Mammary microvascular endothelial cell (primary cell): ENCODE measurements around a stretch of chr9.

DNA sequence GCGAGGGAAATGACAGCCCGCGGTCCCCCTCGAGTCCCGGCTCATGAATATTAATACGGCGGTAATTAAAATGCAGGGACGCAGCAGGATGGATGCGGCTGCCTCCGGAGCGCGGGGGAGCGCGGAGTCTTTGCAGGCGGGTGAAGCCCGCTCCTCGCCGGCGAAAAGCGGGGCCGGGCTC lies 132.7 kb downstream of the C9orf50 start:
- RAMPAGE, long total RNA = no peak

GRCh38 chr9:129490560-129490963 lies 130.3 kb downstream of the C9orf50 start:
- RAMPAGE, long total RNA = no peak

DNA sequence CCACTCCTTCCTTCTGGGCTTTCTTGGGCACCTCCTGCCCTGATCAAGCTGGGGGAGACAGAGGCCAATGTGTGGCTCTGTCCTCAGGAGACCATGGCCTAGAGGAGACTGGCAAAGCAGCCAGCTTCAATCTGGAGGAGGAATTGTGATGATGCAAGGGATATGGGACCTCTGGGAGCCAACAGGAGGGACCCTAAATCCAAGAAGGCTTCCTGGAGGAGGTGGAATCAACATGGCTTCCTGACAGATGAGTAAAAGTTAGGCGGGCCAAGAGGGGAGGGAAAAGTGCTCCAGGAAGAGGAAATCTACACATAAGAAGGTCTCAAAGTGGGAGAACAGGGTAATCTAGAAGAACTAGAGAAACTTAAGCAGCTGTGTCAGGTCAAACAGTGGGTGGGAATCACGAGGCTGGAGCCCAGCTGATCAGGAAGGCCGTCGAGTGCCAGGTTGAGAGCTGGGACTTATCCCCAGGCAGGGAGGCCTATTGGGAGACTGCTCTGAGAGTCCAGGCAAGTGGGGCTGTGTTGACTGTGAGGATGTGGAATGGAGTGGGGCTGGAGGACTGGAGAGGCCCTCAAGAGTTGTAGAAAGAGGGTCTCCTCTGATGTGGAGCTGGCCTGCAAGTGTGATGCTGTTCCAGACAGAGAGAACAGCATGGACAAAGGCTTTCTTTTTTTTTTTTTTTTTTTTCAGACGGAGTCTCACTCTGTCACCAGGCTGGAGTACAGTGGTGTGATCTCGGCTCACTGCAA lies 119.0 kb downstream of the C9orf50 start:
- RAMPAGE, long total RNA = no peak

- RAMPAGE, long total RNA = no peak
These were observed 45.7 kb downstream of the C9orf50 start for GRCh38 chr9:129575050-129575763.

GRCh38 chr9:129583984-129584557 lies 36.8 kb downstream of the C9orf50 start:
- RAMPAGE, long total RNA = no peak

DNA sequence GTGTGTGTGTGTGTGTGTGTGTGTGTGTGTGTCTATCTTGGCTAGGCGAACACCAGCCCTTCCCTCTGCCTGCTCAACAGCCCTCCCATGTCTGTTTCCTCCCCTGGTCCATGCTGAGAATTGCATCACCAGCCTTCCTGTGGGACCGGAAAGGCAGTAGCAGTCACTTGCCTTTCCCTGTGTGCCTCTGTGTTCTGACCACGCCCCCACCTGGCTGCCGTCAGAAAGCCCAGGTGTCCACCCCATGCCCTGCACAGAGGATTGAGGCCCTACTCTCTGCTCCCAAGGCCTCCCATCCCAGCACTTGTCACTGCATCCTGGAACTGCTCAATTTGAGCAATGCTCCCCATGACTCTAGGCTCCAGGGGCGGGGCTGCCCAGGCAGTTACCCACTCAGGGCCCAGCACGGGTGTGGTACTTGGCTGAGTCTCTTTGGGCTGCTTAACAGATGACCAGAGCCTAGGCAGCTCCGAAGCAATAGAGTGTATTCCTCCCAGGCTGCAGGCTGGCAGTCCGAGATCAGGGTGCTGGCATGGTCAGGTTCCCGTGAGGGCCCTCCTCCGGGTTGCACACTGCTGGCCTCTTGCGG lies 13.3 kb downstream of the C9orf50 start:
- RAMPAGE, long total RNA = no peak

DNA sequence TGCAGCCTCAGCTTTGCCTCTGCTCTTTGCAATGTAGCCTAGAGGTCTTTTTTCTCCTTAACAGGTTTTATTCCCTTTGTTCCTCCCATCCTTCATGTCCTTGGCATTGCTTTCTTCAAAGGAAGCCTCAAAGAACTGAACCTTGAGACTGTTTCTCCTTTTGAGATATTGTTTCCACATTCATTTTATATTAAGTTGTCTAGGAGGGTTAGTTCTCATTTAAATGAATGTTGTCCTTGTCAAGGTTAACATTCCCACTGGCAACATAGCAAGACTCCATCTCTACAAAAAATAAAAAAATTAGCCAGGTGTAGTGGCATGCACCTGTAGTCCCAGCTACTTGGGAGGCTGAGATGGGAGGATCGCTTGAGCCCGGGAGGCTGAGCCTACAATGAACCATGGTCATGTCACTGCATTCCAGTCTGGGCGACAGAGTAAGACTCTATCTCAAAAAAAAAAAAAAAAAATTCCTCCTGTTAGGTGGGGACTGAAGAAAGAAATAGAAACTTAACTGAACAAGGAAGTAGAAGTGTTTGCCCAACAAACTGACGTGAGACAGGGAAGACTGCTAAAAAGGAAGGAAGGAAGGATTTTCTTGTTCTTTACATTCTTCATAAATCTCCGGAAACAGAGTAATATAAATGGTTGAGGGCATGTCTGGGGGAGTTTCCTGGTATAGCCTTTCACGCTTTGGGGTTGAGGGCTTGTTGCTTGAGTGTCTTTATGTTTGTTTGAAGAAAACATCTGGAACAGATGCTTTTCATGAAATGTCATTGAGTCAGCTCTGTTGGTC lies 2.9 kb downstream of the TOR1B start:
- RAMPAGE, long total RNA = no peak

GRCh38 chr9:129884210-129885045 lies 49.2 kb downstream of the USP20 start:
- RAMPAGE, long total RNA = no peak

- RAMPAGE, long total RNA = no peak
These were observed 60.2 kb downstream of the USP20 start for GRCh38 chr9:129895255-129896020.

- RAMPAGE, long total RNA = no peak
These were observed 54.0 kb downstream of the FNBP1 start for GRCh38 chr9:129988852-129989489.

DNA sequence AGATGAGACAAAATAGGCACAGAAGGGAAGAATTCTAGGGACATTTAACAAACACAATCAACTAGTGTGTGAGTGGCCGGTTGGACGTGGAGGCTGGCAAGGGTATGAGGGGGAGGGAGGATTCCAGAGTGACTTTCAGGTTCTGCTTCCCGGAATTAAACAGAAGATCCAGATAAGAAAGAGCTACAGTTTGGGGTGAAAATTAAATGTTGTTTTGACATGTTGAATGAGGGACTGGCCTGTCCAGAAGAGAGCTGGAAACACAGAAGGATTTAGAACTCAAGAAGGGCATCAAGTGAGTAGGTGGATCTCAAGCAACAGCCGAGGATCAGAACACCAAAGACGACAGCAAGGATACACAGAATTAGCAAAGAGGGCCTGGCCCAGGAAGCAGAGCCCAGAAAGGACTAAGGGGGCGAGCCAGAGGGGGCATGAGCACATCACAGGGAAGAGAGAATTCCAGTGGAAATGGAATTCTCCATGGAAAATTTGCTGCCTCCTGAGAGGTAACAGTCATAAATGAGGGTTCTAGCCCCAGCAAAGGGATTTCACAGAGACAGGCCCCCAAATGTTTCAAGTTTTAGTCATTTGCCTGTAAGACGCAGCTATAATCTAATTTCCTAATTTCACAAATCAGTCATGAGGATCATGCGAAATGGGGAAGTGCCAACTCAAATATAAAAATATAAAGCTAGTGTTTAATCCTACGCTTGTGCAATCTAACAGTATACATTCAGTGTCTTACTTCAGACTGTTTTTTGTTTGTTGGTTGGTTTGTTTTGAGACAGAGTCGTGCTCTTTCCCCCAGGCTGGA lies 46.8 kb downstream of the FNBP1 start:
- RAMPAGE, long total RNA = no peak

DNA sequence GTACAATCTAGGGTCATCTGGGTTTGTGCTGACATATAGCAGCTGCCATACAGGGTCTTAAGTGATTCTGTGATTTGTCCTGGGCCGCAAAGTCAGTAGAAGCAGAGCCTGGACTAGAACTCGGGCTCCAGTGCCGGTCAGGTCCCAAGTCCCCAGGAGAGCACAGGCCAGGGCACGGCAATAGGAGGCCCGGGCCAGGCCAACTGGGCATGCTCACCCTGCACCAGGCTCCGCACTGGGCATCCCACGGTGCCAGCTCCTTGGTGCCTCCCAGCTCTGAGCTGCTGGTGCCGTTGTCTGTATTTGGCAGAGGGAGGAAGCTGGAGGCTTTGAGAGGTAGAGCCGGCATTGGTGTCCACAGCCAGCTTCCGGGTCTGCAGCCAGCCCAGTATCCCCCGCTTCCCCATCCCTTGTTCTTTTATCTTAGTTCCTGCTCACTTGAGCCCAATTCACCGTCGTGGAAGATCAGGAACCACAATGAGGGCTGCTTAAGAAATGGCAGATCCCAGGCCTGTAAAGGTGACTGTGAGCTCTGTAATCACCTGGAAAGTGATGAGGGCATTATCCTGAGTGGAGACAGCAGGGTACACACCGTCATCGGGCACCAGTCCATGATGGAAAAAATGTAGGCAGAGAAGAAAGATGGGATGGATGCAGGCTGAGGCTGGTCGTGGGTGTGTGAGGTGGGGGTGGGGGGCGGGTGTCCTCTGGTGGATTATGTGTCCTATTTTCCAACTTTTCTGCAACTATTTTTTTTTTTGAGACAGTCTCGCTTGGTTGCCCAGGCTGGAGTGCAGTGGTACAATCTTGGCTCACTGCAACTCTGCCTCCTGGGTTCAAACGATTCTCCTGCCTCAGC lies 35.6 kb downstream of the NCS1 start:
- RAMPAGE, long total RNA = no peak

- RAMPAGE, long total RNA = no peak
These were observed 22.7 kb upstream of the HMCN2 start for GRCh38 chr9:130242520-130243510.

DNA sequence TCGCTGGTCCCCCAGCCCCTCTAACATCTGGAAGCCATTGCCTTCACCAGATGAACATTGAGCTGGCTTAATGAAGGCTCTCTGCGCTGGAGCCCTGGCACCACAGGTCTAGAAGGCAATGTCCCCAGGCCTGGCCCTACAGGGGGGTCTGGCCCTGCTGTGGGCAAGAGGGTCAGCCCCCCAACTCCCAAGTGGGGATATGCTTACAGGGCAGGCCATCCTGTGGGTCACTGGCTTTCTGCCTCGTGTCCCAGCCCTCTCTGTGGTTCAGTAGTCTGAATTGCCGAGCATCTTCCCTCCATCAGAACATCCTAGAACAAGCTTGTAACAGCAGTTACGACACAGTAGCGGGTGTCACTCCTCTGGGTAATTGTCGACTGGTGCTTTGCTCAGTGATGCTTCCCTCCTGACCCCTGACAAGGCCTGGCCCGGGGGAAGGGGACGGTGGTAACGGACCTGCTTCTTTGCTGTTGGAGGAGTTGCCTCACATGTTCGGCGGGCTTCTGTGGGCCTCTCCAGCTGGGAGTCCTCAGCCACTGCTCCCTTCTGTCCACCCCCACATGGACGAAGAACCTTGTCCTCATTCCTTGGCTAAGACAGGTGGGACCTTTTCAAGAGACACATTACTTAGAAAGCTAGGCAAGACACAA lies 24.7 kb downstream of the HMCN2 start:
- RAMPAGE, long total RNA = no peak

GRCh38 chr9:130320648-130321545 lies 55.3 kb downstream of the HMCN2 start:
- RAMPAGE, long total RNA = no peak

DNA sequence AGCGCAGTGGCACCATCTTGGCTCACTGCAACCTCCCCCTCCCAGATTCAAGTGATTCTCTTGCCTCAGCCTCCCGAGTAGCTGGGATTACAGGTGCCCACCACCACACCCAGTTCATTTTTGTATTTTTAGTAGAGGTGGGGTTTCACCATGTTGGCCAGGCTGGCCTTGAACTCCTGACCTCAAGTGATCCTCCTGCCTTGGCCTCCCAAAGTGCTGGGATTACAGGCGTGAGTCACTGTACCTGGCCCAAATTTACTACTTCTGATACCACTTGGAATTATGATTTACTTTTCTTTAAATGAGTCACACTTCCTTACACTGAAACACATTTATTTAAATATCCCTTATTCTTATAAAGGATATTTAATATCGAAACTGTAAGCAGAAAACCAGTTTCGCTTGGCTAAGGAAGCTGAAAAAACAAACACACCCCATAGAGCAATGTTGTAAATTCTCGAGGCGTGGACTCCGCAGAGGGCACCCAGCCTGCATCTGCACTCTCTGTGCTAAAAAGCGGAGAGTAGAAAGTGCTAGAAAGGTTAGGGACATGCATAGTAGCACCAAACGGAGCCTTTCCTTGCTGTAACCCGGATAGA lies 86.4 kb downstream of the HMCN2 start:
- RAMPAGE, long total RNA = no peak

- RAMPAGE, long total RNA = no peak
These were observed 30.8 kb upstream of the ASS1 start for GRCh38 chr9:130414063-130414247.

DNA sequence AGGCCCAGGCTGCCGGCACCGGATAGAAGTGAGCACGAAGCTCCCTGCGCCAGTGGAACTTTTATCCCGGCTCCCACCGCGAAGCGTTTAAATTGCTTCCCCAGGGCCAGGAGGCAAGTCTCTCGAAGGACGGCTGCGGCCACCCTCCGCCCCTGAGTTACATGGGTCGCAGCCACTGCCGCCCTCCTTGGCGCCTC lies 398 bp upstream of the ASS1 start:
- RAMPAGE, long total RNA = no peak

GRCh38 chr9:130715536-130715968 lies 22.0 kb downstream of the EXOSC2 start:
- RAMPAGE, long total RNA = no peak

DNA sequence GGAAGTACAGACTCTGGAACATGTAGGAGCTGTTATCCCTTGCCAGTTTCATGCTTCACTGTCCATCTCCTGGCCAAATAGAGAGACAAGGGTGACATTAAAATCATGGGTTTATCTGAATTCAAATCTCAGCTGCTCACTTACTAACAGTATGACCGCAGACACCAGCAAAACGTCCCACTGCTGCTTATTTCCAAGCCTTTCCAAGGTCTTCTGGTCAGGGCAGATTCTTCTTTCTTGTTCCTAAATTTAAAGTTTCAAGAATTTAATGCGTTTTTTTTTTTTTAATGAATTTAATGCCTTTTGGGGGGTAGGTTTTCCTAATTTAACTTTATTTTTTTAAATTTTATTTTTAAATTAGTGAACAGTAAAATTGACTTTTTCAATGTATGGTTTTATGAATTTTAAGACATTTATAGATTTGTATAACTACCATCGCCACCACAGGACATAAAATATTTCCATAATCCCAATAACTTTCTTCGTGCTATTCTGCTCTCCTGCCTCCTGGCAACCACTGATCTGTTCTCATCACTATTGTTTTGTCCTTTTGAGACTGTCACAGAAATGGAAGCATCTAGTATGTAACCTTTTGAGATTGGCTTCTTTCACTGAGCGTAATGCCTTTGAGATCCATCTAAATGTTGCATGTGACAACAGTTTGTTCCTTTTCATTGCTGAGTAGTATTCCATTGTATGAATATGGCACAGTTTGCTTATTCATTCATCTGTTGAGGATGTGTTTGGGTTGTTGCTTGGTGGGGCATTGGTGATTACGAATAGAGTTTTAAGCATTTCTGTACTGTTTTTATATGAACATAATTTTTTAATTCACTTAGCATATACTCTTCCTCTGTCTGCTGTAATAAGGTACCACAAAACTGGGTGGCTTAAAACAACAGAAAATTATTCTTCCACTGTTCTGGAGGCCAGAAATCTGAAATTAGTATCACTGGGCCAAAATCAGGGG lies 52.7 kb downstream of the EXOSC2 start:
- RAMPAGE, long total RNA = no peak